ENCODE measurements around the gene CHRM3.

DNA sequence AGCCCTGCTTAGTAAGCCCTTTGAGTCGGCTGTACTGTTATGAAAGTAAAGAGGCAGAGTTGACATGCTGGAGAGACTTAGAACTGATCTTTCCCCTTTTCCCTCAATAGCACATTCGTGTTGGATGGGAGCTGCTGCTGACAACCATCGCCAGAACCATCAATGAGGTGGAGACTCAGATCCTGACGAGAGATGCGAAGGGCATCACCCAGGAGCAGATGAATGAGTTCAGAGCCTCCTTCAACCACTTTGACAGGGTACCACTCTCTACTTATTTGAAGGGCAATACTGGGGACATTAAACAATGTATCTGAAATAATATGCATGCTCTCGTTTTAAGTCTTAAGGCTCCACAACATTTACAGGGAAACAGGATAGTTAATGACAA is 37.7 kb upstream of the MTR start:
- PRO-cap = no peak
- RRBS, 2 experiments = no CpG with 5 or more reads among the region's 6 CpGs

DNA sequence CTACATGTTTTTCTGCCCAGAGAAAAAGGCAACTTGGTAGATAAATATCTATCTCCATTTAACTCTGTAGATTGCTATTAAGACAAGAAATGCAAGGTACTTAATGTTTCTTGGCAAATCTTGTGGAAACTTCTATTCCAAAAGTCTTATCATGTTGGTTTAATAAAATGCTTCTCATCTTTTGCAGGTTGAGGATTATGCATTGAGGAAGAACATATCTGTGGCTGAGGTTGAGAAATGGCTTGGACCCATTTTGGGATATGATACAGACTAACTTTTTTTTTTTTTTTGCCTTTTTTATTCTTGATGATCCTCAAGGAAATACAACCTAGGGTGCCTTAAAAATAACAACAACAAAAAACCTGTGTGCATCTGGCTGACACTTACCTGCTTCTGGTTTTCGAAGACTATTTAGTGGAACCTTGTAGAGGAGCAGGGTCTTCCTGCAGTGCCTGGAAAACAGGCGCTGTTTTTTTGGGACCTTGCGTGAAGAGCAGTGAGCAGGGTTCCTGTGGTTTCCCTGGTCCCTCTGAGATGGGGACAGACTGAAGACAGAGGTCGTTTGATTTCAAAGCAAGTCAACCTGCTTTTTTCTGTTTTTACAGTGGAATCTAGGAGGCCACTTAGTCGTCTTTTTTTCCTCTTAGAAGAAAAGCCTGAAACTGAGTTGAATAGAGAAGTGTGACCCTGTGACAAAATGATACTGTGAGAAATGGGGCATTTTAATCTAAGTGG is 102.4 kb downstream of the MTR start:
- PRO-cap = no peak
- RRBS, 2 experiments = no CpG with 5 or more reads among the region's 5 CpGs

DNA sequence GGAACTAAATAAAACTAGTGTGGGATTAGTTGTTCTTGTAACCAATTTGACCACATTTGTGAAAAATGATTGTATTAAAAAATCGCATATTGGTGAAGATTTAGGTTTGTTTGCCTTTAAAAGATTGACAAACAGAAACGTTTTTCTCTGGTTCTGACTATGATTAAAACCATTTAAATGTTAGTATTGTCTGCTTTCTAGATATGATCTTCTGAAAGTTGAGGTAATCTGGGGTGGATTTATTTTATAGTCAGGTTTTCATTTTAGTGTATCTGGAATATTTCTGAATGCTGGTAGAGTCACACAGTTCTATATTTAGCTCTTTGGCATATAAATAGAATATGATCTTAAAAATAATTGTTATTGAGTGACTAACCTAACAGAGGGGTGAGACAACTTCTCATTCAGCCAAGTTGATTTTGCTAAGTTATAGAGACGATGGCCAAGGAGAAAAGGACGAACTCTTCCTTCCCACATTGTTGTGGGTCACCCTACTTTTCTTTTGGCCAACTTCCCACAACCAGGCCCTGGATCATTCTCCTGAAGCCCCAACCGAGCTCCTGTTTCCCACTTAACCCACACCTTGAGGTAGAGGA is 7.1 kb upstream of the MT1HL1 start:
- PRO-cap = no peak
- RRBS, 2 experiments = no CpG with 5 or more reads among the region's 5 CpGs

DNA sequence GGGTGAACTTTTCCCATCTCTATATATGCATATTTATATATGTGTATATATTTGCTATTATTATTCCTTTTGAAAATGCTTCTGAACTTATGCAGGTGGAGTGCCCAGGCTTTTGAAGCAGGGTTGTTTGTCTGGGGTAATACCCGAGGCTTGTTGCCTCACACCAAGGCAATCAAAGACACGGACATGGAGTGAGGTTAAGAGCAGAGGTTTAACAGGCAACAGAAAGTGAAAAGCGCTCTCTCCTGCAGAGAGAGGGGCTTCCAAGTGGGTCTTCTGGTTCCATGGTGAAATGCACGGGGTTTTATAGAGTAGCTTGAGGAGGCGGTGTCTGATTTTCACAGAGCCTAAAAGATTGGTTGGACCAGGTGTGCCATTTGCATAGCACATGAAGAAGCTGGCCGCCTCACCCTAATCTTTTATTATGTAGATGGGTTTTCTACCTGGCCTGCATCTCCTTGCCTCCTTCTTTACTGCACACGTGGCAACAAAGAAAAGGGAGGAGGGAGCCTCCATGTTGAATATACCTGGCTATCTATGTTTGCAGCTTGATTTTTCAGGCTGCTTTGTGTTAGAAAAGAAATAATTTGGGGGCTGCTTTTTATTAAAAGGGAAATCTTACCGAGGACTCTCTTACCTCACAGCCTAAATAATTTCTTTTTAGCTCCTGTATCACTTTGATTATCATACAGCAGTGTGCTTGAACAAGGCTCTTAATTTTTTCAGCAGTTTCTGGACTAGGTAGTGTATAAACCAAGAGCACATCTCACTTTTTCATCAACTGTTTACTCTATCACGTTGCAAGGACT is 197.3 kb downstream of the RYR2 start:
- PRO-cap = no peak
- RRBS, 2 experiments = no CpG with 5 or more reads among the region's 9 CpGs

DNA sequence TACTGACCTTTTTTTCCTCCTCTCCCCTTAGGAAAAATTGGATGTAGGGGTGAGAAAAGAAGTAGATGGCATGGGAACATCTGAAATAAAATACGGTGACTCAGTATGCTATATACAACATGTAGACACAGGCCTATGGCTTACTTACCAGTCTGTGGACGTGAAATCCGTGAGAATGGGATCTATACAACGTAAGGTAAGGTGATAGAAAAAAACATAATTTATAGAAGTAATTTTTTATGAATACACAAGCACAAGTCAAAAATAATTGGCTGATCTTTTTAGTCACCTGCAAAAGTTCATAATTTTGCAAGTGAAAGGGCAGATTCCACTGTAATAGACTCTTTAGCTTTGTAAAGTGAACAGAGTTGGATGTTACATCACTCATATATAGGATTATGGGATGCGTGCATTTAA is 399.3 kb downstream of the RYR2 start:
- PRO-cap = no peak
- RRBS, 2 experiments = no CpG with 5 or more reads among the region's 5 CpGs

DNA sequence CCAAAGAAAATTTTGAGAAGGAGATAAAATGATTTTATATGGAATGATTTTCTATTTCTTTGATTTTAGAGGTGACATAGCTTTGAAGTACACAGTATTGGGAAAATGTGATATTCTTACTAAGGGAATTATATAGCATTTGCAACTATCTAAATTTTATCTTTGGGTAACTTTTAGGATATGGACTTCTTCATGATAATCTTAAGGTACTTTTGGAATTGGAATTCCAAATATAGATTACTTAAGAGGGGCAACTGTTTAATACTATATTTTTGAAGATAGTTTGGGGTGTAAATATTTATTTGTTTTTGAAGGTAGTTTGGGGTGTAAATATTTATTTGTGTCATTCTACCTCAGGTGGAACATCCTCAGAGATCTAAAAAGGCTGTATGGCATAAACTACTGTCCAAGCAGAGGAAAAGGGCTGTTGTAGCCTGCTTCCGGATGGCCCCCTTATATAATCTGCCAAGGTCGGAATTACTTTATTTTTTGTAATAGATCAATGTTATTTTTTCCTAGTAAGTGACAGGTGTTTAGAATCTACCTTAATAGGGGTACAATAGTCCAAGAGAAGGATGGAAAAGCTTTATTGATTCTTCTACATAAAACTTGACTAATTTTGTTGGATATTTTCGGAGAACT is 163.9 kb downstream of the ZP4 start:
- PRO-cap = no peak
- RRBS, 2 experiments = no CpG with 5 or more reads among the region's 3 CpGs

DNA sequence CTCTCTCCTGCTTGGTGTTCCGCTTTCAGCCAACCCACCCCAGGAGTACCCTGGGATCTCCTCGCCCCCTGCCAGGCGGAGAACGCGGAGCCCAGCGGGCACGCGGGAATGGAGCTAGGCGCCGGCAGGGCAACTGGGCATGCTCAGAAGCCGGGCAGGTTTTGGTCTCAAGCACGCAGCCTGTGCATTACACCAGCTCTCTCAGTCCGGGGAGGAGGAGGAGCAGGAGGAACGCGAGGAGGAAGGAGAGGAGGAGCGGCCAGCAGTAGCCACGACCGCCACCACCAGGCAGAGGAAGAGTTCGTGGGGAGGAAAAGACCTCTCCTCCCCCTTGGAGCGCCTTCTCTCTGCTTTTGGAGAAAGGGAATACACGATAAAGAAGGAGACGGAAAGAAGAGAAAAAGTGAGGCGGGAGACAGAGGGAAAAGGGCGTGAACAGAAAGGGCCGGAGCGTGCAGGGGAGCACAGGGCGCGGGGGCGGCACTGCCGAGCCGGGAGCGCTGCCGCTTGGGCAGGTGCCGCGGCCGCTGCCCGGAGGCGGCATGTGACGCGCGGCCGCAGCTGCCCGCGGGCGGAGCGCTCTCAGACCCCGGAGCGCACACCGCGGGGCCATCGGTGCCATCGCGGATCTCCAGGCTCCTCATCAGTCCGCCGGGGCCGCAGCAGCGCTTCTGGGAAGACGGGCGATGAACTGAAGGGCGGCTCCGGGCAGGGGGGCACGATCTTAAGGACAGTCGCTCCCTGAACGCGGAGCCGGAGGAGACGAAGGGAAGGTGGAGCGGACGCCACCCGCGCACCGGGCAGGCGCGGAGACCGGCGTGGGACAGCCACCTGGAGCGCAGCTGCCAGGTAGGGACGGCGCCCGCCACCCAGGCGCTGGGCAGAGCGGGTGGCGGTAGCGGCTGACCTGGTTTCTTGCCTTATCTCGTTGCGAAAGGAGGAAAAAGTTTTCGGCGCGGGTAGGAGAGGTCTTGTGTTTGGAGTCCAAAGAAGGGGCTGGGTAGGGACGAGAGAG is at the start of gene CHRM3:
CHRM3 (plus strand) TSS at position 190 of the 1,015 bp plus-strand sequence.
- PRO-cap = no peak
- RRBS, 2 experiments = 2 to 3% methylated on average over 51 of the region's 90 CpGs

- PRO-cap = no peak
- RRBS, 2 experiments = no CpG with 5 or more reads among the region's 1 CpG
Measured at GRCh38 chr1:239447200-239447541, 60.8 kb downstream of the CHRM3 start.

DNA sequence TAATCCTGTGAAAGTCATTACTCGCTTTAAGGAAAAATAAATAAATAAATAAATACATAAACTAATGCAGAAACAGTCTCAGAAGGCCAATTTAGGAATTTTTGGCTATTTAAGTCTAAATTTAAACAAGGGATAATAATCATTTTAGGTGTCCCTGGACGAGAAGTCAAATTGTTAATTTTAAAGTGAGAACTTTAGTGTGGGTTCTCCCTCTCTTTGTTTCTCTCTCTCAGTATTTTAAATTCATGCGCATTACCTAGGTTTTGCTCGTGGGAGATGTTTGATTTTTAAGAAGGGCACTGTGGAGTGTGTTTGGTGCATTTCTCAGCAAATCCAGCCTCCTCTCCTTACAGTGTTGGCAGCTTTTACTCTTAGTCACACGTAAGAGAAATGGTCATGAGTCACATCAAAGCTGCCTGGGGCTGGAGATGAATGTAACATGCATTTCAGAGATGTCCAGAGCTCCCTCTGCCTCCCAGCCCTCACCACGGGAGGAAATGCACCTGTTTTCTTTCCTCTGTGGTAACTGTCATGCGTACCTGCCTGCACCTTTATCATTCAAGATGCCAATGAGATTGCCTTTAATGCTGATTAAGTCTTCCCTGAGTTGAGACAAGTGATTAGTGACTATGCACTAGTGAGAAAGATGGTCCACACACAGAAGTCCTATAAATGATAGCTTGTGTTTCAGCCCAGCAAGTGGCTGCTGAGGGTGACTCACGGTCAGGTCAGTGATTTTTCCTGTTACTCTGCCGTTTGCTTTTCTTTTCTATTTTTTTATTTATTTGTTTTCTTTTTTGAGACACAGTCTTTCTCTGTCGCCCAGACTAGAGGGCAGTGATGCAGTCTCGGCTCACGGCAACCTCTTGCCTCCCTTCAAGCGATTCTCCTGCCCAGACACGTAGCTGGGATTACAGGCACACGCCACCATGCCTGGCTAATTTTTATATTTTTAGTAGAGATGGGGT is 277.4 kb upstream of the FMN2 start:
- PRO-cap = no peak
- RRBS, 2 experiments = no CpG with 5 or more reads among the region's 15 CpGs

DNA sequence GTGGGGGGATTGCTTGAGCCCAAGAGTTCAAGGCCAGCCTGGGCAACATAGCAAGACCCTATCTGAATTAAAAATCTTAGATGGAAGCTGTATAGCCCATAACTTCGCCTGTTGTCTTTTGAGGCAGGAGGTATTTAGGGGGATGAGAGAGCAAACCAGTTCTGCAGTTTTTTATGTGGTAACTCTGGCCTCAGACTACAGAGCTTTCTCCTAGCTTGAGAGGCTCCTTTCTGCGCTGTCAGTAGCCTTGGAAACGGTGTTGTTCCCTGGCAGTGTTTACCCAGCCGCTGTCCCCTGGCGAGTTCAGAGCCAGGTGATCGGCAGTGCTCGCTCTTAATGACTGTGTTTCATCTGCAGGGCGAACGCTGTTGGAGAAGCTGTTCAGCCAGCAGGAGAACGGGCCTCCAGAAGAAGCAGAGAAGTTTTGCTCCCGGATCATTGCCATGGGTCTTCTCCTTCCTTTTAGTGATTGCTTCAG is 31.2 kb downstream of the FMN2 start:
- PRO-cap = no peak
- RRBS, 2 experiments = no CpG with 5 or more reads among the region's 11 CpGs

DNA sequence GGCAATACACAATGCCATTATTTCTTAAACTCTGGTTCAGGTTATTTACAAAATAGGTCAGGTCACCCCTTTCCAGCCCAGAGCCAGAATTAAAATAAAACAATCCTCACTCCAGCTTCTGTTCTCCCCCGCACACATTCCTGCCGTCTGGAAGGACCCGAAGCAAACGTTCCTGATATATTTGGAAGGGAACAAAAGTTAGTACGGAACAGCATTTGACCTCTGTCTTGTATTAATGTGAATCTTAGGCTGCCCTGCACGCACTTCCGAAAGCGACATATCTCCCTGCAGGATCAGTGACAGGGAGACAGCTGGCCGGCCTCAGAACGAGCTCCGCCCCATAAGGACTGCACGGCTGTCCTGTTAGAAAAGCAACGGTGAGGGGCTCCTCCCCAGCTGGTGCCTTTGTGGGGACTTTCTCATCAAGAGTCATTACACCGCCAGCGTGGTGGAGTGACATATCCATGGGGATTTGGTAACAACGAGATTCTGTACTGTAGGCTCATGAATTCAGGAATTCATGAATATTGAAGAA is 7.9 kb upstream of the GREM2 start:
- PRO-cap = no peak
- RRBS, 2 experiments = no CpG with 5 or more reads among the region's 16 CpGs

DNA sequence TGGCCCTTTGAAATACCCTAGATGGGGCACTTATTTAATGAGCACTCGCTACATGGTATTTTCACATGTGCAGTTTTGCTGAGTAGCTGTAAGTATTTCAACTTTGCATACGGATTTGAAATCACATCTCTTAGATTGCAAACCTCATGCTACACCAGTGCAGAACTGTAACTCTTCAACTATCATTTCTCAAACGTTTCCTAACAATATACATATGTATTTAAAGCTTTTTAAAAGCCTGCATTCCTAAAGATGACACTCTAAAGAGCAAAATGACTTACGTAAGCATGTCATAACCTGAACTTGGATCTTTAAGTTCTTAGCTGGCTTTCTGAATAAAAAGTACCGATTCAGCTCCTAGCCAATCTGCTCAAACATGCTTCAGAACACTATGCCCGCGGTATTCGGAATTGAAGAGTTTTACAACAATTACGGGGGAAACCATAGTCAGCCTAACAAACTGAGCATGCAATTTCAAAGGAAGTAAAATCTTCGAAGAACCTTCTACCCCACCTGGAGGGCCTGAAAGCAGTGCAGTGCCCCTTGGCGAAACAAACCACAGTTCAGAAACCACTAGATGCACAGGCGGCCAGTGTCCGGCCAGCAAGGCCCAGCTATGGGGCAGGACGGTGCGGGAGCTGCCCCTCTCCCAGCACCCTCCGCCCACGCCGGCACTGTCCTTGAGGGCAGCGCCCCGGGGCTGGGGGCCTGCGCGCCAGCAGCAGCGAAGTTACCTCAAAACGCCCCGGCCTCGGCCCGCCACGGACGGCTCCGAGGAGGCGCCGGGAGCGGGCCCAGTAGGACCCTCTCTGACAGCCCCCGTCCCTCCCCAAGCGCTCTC is 788 bp downstream of the FH start:
- PRO-cap = bidirectional peak, plus-strand start at position 738 of the sequence, minus-strand start at position 676 of the sequence
- RRBS, 2 experiments = 1 to 3% methylated on average over 21 of the region's 35 CpGs

- PRO-cap = no peak
- RRBS, 2 experiments = no CpG with 5 or more reads among the region's 22 CpGs
Measured at GRCh38 chr1:241640503-241640795, 280 bp upstream of the CHML start.

DNA sequence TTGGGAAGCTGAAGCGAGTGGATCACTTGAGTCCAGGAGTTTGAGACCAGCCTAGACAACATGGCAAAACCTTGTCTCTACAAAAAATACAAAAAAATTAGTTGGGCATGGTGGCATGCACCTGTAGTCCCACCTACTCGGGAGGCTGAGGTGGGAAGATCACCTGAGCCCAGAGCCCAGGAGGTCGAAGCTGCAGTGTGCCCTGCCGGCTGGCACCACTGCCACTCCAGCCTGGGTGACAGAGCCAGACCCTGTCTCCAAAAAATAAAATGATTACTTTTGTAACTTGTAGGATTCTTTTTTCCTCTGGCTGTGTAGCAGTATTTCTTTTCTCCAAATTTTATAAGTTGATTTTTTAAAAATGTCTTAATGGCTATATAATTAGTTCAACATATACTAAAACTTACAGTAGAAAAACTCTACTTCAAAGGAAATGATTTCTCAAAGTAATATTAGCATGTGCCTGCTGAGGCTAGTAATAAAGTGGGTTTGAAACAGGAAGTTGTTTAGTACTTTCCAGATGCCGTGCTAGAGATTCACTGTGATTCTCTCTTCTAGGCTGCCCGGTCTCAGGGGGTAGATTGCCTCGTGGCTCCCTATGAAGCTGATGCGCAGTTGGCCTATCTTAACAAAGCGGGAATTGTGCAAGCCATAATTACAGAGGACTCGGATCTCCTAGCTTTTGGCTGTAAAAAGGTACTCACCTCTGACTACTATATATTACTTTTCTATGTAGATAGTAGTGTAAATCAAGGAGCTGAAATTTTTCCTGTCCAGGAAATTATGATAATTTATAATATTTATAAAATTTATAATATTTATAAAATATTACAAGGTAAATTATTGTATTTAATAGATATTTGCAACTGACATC is 9.0 kb downstream of the EXO1 start:
- PRO-cap = no peak
- RRBS, 2 experiments = no CpG with 5 or more reads among the region's 10 CpGs

DNA sequence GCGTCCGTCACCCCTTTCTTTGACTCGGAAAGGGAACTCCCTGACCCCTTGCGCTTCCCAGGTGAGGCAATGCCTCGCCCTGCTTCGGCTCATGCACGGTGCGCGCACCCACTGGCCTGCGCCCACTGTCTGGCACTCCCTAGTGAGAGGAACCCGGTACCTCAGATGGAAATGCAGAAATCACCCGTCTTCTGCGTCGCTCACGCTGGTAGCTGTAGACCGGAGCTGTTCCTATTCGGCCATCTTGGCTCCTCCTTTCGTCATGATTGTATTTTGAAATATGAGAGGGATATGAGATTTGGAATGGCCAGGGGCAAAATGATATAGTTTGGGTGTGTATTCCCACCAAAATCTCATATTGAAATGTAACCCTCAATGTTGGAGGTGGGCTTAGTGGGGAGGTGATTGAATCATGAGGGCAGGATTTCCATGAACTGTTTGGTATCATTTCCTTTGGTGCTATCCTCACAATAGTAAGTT is 52.5 kb upstream of the MAP1LC3C start:
- PRO-cap = no peak
- RRBS, 2 experiments = no CpG with 5 or more reads among the region's 18 CpGs

- PRO-cap = no peak
- RRBS, 2 experiments = no CpG with 5 or more reads among the region's 4 CpGs
Measured at GRCh38 chr1:243248721-243249384, 6.2 kb downstream of the CEP170 start.

DNA sequence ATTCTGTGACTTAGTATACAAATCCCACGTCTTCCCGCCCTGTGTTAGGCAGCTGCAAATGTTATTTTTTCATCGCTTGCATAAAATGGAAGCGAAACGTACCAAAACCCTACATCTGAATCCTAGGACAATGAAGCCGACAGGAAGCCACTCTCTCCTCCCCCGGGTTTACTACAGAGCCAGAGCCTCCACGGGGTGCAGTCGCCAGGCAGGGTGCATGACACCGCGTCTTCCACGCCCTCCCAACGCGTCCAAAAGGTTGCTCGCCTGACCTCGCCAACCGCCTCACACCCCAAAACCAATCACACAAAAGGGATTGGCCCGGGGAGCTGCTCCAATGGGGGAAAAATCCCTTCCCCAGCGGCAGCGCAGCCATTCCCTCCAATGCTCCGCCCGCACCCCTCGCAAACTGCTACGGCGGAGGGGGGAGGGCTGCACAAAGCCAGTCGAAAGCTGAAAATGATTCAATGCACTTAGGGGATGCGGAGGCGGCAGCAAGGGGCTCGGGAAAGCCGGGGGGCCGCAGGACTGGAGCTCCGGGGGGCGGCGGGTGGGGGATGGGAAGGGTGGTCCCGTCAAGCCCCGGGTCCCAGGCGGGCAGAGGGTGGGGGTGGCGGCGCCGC is 721 bp downstream of the CEP170 start:
- PRO-cap = bidirectional peak, plus-strand start at position 198 of the sequence, minus-strand start at position 134 of the sequence
- RRBS, 2 experiments = 1 to 2% methylated on average over 9 of the region's 40 CpGs

DNA sequence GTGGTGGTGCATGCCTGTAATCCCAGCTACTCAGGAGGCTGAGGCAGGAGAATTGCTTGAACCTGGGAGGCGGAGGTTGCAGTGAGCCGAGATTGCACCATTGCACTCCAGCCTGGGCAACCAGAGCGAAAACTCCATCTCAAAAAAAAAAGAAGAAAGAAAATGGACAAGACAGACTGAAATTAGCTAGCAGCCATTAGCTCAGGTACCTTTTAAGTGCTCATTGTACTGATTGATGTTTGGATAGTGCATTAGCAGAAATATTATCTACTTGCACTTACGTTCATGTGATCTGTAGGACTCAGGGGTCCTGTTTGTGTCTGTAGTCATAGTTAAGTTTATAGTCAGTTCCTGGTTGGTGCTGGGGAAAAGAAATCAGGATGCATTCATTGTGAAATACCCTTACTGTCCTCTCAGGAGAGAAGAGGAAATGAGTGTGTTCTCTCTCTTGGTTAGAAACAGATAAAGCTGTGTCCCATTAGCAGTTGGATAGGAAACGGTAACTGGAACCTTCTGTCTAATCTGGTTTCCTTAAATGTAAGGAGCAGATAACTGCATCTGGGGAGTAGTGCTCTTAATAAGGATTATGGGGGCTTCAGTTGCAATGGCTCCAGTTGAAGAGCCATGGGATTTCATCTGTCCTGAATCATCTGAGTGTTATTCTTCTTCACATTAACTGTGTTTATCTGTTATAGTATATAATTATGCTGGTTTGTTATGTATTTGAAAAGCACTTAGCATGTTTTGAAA is 8.8 kb downstream of the SDCCAG8 start:
- PRO-cap = no peak
- RRBS, 2 experiments = no CpG with 5 or more reads among the region's 5 CpGs

GRCh38 chr1:243286386-243286767 is 30.5 kb downstream of the SDCCAG8 start:
- PRO-cap = no peak
- RRBS, 2 experiments = no CpG with 5 or more reads among the region's 7 CpGs

DNA sequence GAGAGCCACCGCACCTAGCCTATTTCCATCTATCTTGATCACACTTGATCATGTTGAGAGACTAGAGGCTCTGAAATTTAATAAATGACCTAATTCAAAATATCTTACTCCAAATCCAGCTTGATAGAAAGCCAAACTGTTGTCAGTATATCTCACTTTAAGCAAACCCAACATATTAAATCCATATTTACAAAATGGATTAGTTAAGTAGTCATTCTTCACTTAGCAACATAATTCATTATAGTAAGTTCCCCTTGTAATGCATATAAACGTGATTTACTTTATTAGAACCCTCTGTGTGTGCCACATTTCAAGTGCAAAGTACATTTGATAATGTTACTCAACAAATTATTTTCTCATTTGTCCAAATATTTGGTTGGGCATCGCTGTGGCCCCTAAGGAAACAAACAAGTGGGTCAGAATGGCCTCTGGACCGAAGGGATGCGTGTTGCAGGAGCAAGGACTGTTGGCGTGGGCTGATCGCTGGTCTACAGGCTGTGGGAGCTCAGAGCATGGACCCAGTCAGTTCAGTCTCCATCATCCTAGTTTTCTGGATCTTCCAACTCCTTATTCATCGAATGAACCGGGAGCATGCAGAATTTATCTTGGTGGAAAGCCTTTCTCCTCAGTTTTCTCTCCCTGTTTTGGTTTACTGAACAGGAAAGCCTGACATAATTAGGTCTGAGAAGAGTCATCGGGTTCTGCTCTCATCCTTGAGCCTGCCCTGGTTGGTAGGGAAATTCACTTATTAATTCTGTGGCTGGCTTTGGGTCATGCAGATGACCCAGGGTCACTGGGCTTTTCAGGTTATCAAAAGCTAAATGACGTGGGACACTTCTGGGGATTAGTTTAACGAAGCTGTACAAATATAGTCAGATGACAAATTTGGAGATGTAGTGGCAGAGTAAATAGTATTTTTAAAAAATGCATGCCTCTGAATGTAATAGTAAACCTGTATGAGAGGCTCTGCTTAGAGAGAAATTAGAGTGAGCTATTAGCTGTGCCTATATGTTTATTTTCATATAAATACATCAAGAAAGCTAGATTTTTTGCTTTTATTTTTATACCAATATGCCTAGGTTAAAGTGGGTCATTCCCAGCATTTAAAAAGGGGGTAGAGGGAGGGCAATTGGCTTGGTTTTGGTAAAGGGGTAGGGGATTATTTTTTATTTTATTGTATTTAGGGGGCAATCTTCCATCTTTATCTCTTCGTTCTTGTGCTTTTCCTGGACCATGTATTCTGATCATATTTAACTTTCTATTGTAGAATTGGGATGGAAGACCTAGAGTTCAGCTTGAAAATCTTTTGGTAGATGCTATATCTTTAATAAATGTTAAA is 200.2 kb downstream of the SDCCAG8 start:
- PRO-cap = no peak
- RRBS, 2 experiments = no CpG with 5 or more reads among the region's 13 CpGs